Fibroblast of villous mesenchyme (primary cell): ENCODE measurements around a stretch of chr11.

DNA sequence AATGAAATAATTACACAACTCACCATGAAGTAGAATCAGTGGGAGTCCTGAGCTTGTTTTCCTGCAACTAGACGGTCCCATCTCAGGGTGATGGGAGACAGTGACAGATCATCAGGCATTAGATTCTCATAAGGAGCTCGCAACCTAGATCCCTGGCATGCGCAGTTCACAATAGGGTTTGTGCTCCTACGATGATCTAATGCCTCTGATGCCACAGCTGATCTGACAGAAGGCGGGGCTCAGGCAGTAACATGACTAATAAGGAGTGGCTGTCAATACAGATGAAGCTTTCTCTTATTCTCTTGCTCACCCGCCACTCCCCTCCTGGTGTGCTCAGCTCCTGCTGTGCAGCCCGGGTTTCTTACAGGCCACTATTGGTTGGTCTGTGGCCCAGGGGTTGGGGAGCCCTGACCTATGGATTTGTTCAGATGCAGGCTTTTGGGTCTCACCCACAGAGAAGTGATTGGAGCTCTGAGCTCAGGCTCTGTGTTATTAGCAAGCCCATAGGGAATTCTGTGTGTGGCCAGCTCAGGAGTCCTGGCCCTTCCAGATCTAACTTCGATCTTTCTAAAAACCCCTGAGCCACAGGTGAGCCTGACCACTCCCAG is 352.0 kb downstream of the BUD13 start:
- CAGE, long polyA plus RNA = no peak

GRCh38 chr11:116821239-116821645 is 1.9 kb downstream of the APOA4 start:
- CAGE, long polyA plus RNA = no peak

- CAGE, long polyA plus RNA = no peak
Observed at GRCh38 chr11:116857642-116858678, 20.5 kb upstream of the APOA1 start.

GRCh38 chr11:116894936-116895637 is 57.7 kb upstream of the APOA1 start:
- CAGE, long polyA plus RNA = no peak

GRCh38 chr11:116914427-116914626 is 76.9 kb upstream of the APOA1 start:
- CAGE, long polyA plus RNA = no peak

DNA sequence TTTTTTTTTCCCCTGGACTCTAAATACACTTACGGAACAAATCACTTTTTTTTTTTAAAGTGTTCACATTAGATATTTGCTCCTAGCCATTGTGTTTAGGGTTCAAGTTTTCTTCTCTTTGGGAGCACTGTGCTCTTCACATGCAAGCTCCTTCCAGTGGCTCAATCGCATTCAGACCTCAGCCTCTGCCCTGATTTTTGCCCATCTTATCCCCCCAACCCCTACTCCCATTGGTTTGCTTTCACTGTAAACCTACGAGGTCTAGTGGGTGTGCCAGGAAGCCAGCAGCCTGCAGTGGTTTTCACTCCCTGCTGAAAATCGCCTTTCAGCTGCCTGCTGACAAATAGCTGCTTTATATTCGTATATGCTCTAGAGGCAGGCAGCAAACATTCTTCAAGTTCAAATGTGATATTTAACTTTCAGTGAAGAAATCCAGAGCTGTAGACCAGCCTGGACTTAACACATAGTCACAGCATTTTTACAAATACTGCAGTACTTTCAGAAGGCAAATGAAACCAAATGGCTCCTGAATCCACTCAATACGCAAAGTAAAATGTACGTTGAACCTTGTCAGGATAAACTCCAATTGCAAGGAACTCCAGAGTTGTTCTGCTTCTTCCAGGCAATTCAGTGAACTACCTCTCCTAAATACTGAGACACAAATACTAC is 92.8 kb upstream of the APOA1 start:
- CAGE, long polyA plus RNA = no peak

GRCh38 chr11:117083552-117084005 is 14.6 kb downstream of the SIK3 start:
- CAGE, long polyA plus RNA = no peak

DNA sequence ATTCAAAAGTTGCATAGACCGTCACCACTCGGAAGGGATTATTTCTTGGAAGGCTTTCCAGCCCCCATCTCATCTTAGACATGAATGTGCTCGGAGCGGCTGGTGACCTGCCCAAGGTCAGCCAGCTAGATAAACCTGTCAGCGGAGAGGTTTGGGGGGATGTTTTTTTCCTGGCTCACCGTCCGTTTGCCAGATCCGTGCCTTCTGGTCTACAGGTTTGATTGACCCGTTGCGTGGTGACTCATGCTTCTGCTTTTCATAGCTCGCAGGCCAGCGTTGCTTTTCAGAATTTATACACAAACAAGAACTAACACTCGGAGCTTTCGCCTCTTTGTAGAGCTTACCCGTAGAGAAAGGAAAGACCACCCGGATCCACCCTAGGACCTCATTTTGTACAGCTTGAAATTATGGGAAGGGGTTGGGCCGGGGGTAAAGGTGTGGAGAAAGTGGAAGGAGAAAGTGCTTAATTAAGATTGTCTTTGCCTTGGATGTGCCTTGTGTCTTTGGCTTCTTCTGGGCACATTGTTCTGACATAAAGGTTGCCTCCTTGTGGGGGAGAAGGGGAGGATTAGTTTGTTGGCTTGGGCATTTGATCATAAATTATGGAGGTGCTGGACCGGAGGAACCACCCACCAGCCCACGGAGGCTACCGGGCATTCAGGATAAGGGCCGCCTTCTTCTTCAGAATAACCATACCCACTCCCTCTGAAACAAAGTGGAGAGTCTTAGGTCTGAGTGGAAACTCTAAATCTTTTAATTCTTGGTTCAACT is 1.1 kb downstream of the PAFAH1B2 start:
- CAGE, long polyA plus RNA = no peak

GRCh38 chr11:117167690-117169022 is 10.4 kb upstream of the SIDT2 start:
- CAGE, long polyA plus RNA = no peak

DNA sequence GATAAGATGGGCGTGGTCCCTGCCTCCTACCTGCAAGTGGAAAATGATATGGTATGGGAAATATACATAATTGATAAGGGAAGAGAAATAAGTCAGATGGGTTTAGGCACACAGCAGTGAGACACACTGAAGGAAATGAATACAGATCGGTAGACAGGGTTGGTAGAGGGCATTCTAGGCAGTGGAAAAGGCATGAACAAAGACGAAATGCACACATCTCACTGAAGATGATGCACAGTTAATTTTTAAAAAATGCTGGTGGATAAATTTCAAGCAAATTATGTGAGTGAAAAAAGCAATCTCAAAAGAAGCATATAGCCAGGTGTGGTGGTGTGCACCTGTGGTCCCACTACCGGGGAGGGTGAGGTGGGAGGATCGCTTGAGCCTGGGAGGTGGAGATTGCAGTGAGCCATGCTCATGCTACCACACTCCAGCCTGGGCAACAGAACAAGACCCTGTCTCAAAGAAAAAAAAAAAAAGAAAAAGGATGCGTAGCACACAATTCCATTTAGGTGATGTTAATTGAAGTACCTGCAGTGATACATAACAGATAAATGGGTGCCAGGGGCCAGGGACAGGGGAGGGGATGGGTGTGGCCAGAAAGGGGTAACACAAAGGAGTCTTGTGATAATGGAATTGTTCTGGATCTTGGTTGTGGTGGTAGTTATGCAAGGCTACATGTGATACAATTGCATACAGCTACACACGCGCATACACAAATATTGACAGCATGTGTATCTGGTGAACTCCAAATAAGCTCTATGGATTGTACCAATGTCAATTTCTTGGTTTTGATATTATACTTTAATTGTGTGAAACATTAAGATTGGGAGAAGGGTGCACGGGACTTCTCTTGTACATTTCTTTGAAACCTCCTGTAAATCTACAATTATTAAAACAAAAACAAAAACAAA is 10.5 kb downstream of the TAGLN start:
- CAGE, long polyA plus RNA = no peak

GRCh38 chr11:117220974-117221686 is 10.7 kb downstream of the PCSK7 start:
- CAGE, long polyA plus RNA = no peak

- CAGE, long polyA plus RNA = no peak
Observed at GRCh38 chr11:117224181-117225118, 7.4 kb downstream of the PCSK7 start.

DNA sequence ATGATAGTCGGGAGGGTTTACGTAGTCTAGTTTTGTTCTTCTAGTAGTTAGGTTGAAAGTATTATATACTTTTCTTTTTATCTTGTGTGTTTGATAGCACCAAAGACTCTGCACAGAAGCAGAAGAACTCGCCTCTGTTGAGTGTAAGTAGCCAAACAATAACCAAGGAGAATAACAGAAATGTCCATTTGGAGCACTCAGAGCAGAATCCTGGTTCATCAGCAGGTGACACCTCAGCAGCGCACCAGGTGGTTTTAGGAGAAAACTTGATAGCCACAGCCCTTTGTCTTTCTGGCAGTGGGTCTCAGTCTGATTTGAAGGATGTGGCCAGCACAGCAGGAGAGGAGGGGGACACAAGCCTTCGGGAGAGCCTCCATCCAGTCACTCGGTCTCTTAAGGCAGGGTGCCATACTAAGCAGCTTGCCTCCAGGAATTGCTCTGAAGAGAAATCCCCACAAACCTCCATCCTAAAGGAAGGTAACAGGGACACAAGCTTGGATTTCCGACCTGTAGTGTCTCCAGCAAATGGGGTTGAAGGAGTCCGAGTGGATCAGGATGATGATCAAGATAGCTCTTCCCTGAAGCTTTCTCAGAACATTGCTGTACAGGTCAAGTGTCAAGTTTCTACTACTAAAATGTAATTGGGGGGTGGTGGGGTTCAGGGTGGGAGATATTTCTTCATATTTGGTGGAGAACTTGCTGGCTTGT is 6.2 kb downstream of the RNF214 start:
- CAGE, long polyA plus RNA = no peak

GRCh38 chr11:117658681-117659224 is 138.3 kb downstream of the DSCAML1 start:
- CAGE, long polyA plus RNA = no peak

- CAGE, long polyA plus RNA = no peak
Observed at GRCh38 chr11:117684562-117685109, 112.4 kb downstream of the DSCAML1 start.

GRCh38 chr11:117778973-117779269 is 18.1 kb downstream of the DSCAML1 start:
- CAGE, long polyA plus RNA = no peak

DNA sequence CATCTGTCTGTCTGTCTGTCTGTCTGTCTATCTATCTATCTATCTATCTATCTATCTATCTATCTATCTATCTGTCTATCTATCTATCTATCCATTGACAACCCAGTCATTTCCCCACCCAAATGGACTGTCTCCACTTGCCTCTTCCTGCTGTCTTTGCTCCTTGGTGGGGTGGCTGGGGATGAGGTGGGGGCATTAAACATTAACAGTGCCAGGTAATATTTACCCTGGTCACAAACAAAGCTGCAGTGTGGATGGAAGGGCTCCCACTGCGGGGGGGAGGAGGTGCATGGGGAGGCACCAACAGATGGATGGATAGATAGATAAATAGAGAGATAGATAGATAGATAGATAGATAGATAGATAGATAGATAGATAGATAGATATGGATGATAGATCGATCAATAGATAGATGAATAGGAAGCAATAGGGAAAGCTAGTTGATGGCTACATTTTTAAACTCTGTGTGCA is 2.2 kb upstream of the FXYD2 start:
- CAGE, long polyA plus RNA = no peak

DNA sequence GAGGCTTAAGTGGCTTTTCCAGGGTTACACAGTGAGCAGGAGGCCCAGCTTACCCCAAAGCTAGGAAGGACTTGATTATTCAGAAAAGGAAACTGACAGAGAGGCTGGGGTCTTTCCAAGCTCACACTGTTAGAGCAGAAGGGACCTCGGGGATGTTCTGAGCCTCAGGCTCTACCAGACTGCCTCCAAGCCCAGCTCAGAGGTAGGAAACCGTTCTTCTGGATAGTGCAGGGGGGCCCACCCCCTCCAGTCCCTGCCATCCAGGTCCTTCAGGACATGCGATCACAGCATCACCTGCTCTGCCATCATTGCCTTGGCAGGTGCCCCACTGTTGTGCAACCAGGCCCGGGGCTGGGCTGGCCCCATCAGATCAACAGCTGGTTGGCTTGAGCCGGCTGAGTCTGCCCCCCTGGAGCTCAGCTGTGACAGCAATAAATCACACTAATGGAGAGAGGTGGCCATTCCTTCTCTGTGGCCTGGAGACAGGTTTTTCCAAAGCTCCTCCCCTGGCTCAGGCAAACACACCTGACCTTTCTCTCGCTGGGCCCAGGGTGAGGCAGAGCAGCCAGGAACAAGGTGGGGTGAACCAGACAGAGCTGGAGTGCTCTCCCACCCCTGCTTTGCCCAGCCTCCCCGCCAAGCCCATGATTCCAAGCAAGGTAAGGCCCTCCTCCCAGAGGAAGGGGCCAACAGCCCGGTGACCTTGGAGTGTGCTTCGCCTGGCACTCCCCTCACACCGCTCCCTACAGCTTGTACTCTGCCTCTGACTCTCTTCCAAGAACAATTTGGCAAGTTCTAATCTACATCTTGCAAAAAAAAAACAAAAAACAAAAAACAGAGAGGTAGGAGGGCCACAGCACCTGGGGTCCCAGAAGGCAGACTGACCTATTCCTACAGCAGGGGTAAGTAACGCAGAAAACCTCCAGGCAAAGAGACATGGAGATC is 8.9 kb upstream of the FXYD2 start:
- CAGE, long polyA plus RNA = no peak

GRCh38 chr11:117837326-117838241 is 13.0 kb upstream of the FXYD2 start:
- CAGE, long polyA plus RNA = no peak

GRCh38 chr11:117861167-117862097 is 15.0 kb downstream of the FXYD6 start:
- CAGE, long polyA plus RNA = no peak